Colic lymph node (tissue), 1 donor: Measurements from ENCODE around the genes ZNF716, ZNF107, ZNF273 and GUSB.

DNA sequence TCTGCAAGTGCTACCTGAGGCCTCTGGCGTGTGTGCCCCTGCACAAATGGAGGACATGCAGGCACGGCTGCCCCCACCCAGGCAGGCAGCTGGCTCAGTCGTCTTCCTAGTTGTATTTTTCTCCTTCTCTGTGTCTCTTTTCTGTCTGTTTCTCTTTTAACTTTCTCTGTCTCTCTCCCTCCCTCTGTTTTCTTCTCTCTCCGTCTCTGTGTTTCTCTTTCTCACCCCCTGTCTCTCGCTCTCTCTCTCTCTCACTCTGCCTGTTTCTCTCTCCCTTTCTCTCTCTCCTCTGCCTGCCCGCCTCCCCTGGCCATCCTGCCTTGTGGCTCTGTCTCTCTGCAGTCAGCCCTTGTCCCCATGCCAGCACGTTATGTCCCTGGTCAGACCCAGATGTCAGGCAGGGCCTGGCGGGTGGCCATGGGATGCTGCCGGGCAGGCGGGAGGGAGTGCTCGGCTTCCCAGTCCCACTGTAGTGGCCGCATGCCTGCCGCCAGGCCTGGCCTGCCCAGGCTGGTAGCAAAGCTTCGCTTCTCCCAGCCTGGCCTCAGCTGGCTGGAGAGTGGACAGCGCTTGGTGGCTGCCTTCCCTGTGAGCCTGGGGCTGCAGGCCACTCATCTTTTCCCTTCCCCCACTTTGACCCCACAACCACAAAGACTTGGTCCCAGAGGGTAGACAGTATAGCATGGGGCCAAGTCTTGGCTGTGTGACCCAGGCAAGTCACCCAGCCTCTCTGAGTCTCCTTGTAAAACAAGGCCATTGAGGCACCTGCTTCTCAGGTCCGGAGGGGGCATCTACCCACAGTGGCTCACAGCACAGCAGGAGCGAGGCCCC is 121.5 kb upstream of the ZNF716 start:
- PRO-cap = no peak

DNA sequence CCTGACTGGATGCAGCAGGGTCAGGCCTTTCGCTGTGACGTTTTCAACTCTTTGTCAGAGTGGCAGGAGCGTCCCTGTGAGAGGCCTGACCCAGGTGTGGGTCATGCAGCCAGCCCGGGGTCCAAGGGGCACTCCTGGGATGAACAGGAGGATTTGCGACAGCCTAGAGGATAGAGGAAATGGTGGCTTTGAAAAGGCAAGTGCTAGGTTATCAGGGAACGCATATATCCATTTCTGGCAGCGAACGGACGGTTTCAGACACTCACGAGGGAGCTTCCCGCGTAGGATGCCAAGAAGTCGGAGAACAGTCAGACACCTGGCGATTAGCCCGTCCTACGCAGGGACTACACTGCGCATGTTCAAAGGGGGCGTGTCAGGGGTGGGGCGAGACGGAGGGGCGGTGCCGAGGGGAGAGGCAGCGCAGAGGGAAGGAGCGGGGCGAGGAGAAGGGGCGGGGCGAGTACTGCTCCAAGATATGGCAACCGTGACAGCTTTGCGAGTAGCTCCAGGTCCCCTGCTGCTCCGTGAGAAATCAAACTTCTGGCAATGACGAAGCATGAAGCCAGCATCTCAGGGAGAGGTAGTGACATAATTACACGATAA is 46.1 kb upstream of the ZNF716 start:
- PRO-cap = no peak

DNA sequence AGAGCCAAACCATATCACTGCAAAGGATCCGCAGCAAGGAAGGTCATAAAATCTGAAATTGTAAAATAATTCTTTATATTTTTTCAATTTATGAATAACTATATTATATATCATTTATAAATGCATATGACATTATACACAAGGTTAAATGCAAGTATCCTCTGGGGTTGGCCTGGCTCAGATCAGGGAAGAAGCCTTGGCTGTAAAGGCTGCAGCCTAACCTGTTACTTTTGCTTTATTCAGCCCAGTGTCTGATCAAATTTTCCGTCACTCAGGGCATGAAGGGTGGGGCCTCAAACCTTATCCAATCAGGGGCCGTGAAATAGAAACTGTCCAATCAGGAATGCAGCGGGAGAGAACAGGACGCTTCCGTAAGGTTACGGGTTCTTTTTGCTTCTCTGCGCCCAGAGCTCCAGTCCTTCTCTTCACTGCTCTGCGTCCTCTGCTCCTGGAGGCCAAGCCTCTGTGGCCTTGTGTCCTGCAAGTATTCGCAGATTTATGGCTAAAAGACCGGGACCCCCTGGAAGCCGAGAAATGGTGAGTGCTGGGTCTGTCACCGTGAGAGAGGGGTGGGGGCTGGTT is at the start of gene ZNF716:
Gene ZNF716 (plus strand): TSS at position 387 of the 582 bp plus-strand sequence.
- PRO-cap = no peak

DNA sequence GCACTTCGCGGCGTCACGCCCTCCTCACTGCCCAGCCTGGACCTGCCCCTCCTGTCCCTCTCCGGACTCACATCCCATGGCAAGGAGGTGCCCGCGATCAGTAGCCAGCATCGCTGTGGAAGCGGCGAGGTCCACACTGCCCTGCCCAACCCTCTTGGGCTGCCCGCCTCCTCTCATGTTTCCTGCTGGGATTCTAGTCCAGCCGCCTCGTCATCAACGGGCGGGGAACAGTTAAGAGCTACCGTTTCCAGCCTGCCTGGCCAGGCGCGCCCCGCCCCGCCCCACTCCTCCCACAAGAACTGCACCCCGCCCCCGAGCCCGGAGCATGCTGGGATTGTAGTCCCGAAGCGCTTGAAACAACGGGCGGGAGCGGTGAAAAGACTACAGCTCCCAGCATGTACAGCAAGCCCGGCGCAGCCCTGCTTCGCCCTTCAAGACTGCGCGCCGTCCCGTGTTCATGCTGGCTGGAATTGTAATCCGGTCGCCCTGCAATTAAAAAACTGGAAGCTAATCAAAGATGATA is 930.5 kb upstream of the ZNF722 start:
- PRO-cap = no peak

DNA sequence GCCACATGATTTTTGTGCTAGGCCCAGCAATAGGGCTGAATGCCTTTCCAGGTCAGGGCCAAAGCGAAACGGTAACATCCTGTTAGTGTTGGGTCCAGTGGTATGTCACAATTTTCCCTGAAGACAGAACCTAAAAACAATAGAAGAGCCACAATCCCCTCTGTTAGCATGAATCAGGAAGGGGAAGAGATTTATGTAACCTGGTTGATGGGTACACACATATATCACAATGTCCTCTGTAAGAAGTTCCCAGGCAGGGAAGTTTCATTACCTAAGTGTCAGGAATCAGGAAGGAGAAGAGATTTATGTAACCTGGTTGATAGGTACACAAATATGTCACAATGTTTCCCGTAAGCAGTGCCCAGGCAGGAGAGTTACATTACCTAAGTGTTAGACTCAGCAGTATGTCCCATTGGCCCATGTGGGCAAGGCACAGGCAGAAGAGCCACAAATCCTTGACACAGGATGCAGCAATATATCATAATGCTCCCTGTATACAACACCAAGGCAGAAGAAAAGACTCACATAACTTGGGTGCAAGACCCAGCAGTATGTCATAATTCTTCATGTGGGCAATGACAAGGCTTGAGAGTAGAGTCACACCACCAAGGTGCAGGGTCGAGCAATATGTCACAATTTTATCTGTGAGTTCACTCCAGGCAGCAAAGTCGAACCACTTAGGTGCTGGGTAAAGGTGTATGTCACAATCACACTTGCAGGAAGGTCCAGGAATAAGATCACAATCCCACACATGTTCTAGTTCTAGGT is 27.9 kb upstream of the ZNF107 start:
- PRO-cap = no peak

DNA sequence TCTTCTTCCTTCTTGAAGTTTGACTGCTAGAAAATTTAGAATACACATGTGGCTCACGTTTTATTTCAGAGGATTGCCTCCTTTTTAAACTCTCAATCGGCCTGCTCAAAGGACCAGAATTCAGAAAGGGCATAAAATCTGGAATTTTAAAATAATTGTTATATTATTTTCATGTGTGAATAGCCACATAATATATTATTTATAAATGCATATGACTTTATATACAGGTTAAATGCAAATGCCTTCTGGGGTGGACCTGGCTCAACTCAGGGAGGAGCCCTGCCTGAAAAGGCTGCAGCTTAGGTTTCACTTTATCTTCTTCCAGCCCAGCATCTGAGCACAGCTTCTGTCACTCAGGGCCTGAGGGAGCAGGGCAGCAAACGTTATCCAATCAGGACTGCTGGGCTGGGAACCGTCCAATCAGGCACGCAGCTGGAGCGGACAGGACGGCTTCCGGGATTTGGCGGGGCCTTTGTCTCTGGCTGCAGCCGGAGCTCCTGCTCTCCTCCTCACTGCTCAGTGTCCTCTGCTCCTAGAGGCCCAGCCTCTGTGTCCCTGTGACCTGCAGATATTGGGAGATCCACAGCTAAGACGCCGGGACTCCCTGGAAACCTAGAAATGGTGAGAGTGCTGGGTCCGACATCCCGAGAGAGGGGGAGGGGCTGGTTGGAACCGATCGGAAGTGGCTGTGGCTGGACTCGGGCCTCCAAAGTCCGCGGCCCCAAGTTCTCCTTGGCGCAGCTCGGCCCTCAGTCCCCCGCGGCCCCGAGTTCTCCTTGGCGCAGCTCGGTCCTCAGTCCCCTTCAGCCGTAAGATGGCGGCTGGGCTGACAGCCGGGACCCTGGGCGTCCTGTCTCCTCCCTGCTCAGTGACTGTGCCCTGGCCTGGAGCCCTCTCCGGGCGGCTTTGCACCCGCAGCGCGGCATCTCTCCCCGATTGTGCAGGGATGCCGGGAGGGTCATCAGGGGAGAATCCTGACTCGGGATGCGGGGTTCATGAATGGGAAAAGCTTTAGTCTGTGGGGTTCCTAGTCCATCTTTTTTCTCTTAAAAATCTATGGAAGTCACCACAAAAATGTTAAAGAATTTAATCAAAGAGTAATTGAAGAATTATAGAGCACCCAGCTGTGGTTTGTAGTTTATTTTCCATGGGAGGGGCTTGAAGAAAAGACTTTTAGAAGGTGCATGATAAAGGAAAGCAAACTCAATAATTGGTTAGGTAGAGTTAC is at the start of gene ZNF107:
Gene ZNF107 (plus strand): TSS at position 469 of the 1,228 bp plus-strand sequence.
- PRO-cap = bidirectional peak, plus-strand start at position 459 of the sequence, minus-strand start at position 335 of the sequence; unidirectional peak, minus-strand start at position 867 of the sequence

DNA sequence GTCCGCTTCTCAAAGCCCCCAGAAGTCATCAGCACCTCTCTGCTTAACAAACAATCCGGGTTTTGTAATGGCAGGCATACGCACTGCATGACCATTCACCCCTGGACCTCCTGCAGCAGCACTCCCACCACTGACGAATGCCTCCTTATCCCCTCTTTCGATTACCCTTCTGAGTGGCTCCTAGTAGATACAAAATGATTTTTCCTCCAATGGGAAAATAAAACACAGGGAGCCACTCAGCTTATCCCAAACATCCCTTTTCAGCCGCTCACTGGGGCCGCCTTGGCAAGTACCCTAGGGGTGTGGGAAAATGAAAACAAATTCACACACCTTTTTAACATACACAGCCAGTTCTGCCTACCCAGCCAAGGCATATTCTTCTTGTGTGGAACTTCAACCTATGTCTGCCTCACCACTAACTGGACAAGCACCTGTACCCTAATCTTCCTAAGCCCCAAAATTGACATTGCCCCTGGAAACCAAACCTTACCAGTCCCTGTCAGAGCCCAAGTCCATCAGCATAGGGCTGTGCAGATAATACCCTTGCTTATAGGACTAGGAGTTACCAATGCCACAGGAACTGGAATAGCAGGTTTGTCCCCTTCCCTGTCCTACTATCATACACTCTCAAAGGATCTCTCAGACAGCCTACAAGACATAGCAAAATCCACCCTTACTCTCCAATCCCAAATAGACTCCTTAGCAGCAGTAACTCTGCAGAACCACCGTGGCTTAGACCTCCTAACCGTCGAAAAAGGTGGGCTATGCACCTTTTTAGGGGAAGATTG is 19.6 kb downstream of the ZNF107 start:
- PRO-cap = no peak

- PRO-cap = no peak
Measured at GRCh38 chr7:64834758-64835334, 40.6 kb downstream of the ZNF138 start.

DNA sequence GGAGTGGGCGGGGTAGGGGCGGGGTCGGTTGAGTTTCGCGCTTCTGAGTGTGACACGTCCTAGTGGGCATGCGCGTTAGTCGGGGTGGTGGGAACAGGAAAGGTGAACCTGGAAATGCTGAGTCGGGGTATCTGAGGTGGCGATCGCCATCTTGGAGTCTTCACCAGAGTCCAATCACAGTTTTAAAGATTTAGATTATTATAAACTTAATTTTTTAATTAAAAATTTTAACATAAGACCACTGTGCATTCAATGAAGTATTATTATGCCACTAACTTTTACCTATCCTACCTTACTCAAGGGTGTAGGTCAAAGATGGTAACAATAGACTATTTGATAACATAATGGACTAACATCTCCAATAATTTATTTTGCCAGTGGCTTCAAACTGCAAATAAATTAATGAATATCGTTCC is 45.8 kb downstream of the ZNF138 start:
- PRO-cap = no peak

DNA sequence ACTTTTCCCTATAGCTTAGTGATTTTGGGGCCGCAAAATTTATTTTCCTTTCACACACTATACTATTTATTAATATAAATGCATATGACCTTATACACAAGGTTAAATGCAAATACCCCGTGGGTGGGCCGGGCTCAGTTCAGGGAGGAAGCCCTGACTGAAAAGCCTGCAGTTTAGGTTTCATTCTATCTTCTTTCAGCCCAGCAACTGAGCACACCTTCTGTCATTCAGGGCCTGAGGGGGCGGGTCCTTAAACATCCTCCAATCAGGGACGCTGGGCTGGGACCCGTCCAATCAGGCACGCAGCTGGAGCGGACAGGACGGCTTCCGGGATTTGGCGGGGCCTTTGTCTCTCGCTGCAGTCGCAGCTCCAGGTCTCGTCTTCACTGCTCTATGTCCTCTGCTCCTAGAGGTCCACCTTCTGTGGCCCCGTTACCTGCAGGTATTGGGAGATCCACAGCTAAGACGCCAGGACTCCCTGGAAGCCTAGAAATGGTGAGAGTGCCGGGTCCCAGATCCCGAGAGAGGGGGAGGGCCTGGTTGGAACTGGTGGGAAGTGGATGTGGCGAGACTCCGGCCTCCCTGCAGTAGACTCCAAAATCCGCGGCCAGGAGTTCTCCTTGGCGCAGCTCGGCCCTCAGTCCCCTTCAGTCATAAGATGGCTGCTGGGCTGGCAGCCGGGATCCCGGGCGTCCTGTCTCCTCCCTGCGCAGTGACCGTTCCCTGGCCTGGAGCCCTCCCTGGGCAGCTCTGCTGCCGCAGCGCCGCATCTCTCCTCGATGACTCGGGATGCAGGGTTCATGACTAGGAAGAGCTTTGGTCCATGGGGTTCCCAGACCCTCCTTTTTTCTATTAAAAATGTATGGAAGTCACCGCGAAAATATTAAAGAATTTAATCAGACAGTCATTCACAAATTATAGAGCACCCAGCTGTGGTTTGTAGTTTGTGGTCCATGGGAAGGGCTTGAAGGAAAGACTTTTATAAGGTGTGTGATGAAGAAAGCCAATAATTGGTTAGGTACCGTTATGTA is at the start of gene ZNF273:
Gene ZNF273 (plus strand): TSS at position 349 of the 1,031 bp plus-strand sequence.
- PRO-cap = bidirectional peak, plus-strand start at position 349 of the sequence, minus-strand start at position 197 of the sequence

GRCh38 chr7:65723383-65723921 is 149.4 kb upstream of the VKORC1L1 start:
- PRO-cap = no peak

- PRO-cap = no peak
Measured at GRCh38 chr7:65920173-65920938, 47.5 kb downstream of the VKORC1L1 start.

- PRO-cap = no peak
Measured at GRCh38 chr7:65951986-65952477, 30.0 kb downstream of the GUSB start.

GRCh38 chr7:65955558-65956256 is 26.3 kb downstream of the GUSB start:
- PRO-cap = no peak

DNA sequence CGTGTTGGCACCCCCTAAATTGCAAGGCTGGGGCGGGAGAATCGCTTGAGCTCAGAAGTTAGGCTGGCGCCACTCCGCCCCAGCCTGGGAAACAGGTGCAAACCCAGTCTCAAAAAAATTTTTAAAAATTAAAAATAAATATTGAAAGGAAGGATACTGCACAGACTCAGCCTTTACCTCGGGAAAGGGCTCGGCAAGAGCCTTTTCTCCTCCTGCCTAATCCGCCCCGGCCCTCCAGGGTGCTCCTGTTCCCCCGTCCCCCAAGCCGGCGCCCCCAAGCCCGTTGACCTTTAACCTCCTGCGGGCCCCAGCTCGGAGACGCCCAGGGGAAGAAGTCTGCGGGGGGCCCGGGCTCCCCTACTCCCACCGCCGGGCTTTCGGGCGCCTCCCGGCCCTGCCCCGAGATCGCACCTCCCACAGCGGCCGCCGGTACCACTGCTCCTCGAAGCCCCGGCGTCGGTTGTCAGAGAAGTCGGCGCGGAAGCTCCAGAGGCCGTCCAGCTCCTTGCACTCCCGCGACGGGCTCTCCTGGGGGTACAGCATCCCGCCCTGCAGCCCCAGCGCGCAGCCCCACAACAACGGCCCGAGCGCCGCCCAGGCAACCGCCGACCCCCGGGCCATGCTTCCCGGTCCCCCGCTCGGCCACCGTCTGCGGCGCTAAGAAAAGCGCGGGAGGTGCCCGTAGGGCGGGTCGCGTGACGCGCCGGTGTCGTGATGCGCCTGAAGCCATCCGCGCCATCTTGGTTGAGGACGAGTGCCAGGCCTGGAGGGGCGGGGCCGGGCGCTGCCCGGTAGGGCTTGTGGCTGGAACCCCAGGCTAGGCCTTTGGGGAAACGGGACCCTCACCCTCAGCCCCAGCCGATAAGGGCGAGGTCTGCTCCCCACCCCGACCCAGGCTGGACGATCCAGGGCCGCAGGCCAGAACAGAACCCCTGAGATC is at the start of gene GUSB:
Gene GUSB (minus strand): TSS at position 651 of the 940 bp plus-strand sequence.
- PRO-cap = bidirectional peak, plus-strand start at position 768 of the sequence, minus-strand start at position 651 of the sequence

DNA sequence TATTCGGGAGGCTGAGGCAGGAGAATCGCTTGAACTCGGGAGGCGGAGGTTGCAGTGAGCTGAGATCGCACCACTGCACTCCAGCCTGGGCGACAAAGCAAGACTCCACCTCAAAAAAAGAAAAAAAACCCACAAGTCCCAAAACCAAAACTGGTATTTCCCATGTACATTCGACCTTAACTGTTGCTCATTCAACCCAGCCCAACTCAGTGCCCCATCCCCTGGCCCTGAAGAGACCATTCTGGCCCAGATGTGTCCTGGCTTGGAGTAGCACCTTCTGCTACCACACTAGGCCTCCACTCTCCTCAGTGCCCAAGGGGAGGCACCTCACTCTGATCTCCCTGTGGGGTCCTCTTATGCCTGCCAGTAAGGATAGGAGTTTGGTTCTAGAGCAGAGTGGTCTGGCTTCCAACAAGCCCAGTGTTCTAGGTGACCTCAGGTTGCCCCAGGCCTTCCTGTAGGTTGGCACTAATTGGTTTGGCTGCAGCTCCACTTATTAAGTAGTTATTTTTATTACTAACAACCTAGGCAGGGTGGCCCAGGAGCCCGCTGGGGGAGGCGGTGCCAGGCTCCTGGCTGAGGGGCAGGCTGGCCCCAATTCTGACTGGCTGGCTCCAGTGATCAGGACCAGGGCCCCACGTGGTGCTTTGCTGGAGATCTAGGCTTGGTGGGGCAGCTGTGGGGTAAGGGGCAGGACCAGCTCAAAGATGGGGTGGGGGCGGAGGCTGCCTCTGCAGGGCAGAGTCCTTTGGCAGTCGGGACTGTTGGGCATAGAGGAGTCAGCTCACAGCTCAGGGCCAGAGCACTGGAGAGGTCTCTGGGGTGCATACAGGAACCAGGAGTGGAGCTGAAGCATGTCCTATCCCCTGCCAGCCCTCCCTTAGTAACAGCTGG is 2.2 kb downstream of the ASL start:
- PRO-cap = no peak

GRCh38 chr7:66125752-66127016 is 11.5 kb downstream of the CRCP start:
- PRO-cap = unidirectional peak, minus-strand start at chr7:66126393

- PRO-cap = no peak
Measured at GRCh38 chr7:66190087-66190502, 15.0 kb upstream of the TPST1 start.

- PRO-cap = no peak
Measured at GRCh38 chr7:66303699-66304092, 98.6 kb downstream of the TPST1 start.

DNA sequence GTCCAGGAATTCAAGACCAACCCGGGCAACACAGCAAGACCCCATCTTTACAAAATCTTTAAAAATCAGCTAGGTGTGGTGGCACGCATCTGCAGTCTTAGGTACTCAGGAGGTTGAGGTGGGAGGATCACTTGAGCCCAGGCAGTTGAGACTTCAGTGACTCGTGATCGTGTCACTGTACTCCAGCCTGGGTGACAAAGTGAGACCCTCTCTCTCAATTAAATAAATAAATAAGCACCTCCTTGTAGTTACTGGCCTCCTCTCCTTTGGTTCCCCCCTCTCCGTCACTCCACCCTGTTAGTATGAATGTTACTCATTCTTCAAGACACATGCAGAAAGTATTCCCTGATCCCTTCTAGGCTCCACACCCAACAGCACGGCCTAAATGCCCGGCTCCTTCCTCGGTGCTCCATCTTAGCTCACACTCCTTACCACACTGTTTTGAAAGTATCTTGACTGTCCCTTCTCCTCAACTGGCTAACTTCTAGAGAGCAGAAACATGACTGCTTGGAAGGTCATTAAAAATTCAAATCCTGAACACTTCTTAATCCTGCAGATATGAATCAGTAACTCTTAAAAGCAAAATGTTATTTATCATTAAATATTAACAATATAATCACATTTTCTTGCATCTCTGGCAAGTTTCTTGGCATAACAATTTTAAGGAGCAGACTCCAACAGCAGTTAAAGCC is 38.0 kb upstream of the KCTD7 start:
- PRO-cap = no peak